Skeletal muscle satellite cell (primary cell): ENCODE results near the genes C12orf40, PDZRN4 and NELL2.

- CAGE, long polyA plus RNA: no peak
Observed at GRCh38 chr12:32446233-32447204, 47.2 kb downstream of the FGD4 start.

- CAGE, long polyA plus RNA: no peak
Observed at GRCh38 chr12:32473026-32473789, 73.8 kb downstream of the FGD4 start.

DNA sequence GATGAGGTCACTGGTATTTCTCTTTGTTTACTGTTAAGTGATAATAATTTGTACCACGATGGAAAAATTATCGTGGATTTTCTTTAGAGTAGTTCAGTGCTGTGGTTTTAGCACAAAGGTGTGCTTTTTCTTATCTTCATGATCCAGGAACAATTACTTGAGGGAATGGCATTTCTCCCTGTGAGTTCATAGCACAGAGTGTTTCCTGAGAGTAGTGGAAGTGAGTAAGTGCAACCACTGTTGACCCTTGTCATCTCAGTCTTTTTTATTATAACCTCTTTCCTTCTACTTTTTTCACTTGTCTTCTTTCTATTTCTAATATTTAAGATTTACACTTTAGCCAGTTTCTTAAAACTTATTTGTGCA, 86.9 kb downstream of the FGD4 start:
- CAGE, long polyA plus RNA: no peak

DNA sequence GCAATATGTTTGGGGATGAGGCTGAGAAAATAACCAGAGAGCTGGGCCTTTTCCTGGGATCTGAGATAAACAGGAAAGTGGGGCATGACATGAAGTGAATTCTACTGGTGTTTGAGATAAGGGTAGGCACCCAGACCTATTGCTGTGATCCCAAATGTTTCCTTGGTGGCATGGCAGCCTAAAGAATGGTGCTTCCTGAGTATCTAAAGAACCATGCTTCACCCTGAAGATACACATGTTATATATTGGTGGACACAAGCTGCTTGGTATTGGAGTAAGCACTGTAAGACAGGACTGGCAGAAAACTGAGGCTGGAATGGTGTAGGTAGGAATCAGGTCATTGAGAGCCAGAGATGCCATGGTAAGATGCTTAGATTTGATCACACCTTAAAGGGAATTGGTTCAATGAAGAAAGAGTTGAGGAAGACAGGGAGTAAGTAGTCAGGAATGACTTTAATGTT, 50.3 kb upstream of the DNM1L start:
- CAGE, long polyA plus RNA: no peak

DNA sequence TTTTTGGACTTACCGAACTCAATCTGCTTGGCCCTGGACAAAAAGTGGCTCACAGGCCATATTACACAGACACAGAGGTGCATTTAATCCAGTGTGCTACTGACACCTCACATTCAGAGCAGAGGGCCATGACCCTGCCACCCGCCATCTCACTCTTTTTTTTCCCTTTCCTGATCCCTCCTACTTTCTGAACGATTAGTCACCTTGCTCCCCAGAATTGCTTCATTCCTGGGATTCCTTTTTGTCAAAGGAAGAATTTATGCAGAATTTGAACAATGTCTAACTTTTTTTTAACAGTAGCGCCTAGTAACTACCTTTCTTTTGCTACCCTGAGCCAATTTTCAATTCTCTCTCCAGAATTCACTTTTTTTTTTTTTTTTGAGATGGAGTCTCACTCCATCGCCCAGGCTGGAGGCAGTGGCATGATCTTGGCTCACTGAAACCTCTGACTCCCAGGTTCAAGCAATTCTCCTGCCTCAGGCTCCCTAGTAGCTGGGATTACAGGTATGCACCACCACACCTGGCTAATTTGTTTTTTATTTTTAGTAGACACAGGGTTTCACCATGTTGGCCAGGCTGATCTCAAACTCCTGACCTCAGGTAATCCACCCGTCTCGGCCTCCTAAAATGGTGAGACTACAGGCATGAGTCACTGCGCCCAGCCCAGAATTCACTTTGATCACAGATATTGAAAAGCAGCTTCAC, 4.5 kb downstream of the PKP2 start:
- CAGE, long polyA plus RNA: no peak

DNA sequence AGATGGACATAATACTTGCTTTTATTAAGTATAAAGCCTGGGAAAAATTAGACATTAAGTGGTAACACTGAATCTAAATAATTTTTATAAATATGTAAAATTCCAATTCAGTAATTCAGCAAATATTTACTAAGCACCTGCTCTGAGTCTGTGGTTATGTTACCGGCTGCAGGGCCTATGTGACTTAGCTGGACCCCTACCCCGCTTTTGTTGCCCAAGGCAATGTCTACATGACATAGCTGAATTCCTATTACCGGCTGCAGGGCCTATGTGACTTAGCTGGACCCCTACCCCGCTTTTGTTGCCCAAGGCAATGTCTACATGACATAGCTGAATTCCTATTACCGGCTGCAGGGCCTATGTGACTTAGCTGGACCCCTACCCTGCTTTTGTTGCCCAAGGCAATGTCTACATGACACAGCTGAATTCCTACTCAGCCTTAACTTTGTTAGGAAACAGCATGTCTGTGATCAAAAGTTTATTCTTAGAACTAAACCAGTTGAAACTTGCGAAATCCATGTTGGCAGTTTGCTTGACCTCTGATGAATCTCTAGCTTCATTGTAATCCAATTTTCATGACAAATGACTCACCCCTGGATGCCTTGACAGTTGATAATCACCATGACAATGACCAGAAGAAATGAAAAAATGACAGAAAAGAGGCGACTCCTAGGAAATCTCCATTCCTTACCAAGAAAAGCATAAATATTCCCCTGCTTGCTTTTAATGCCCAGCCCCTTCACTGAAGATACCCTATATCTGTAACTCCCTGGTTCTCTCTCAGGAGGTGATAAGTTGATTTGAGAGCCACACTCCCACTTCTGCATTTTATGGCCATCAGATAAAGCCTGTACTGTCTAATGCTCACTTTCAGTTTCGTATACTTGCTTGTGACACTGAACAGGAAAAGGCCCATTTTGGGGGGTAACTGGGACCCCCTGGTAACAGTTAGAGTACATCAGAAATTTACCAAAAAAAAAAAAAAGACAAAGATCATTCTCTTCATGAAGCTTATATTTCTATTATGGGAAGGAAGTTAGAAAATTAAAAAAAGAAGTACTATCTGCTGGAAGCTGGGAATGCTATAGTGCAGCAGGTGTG, 148.4 kb upstream of the SYT10 start:
- CAGE, long polyA plus RNA: no peak

GRCh38 chr12:38324904-38325437, 8.4 kb downstream of the ALG10B start:
- CAGE, long polyA plus RNA: no peak

GRCh38 chr12:38895242-38895775, 10.1 kb downstream of the CPNE8 start:
- CAGE, long polyA plus RNA: no peak

- CAGE, long polyA plus RNA: no peak
Observed at GRCh38 chr12:39625861-39626332, at the start of gene C12orf40. C12orf40 (plus strand) TSS chr12:39626183.

GRCh38 chr12:40137091-40137627, 31.3 kb upstream of the SLC2A13 start:
- CAGE, long polyA plus RNA: no peak

DNA sequence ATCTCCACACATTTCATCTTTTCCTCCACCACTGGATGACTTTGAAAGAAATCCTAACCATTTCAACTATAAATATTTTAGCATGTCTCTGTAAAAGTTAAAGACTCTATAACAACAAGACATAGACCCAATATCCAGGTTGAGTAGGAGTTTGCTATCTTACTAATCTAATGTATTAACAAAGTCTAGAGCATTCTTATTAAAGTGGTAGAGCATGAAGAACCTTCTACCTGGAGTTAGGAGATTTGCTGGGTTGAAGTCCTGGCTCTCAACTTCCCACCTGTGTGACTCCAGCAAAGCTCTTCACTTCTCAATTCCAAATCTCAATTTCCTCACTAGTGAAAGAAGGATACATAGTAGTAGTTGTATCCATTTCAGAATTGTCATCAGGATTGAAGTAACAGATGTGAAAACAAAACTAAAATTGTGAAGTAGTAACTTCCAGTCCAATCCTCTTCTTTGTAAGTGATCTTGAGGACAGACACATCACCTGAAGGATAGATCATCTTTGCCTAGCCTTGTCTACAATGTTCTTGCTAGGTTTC, 1.3 kb upstream of the LRRK2 start:
- CAGE, long polyA plus RNA: no peak

GRCh38 chr12:40226663-40227555, 2.1 kb downstream of the LRRK2 start:
- CAGE, long polyA plus RNA: no peak

DNA sequence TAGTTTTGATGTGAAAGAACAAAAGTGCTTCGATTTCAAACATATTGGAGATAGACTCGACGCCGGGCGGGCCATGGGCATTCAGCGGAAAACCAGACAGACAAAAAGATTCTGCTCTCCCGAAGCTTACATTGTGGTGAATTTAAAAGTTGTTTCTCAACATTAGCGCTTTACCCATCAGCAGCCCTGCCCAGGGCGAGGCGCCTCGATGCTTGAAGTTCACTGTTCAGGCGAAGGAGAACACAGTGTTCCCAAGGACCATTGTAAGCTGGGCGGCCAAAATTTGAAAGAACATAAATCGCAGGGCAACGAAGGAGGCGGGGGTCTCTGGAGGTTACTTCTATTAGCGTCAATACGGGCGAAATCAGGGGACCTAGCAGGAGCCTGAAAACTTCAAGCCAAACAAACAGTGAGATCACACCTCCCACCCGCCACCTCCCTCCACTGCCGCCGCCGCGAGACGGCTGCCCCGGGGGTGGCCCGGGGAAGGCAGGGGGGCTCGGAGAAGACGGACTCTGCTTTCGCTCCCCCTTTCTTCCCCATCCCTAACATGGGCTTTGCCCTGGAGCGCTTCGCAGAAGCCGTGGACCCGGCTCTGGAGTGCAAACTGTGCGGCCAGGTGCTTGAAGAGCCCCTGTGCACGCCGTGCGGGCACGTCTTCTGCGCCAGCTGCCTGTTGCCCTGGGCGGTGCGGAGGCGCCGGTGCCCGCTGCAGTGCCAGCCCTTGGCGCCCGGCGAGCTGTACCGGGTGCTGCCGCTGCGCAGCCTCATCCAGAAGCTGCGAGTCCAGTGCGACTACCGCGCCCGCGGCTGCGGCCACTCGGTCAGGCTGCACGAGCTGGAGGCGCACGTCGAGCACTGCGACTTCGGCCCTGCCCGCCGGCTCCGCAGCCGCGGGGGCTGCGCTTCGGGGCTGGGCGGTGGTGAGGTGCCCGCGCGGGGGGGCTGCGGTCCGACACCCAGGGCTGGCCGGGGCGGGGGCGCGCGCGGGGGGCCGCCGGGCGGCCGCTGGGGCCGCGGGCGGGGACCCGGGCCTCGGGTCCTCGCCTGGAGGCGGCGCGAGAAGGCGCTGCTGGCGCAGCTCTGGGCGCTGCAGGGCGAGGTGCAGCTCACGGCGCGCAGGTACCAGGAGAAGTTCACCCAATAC, at the start of gene PDZRN4:
TSS of gene PDZRN4 (plus strand) at position 415 of the 1,147 bp plus-strand sequence.
- CAGE, long polyA plus RNA: no peak

DNA sequence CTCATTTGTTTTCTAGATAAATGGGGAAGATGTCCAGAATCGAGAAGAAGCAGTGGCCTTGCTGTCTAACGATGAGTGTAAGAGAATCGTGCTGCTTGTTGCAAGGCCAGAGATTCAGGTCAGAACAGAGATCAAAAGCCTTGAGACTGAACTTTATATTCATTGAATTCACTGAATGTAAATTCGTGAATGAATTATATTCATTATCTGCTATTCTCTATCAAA, 375.3 kb downstream of the PDZRN4 start:
- CAGE, long polyA plus RNA: no peak

DNA sequence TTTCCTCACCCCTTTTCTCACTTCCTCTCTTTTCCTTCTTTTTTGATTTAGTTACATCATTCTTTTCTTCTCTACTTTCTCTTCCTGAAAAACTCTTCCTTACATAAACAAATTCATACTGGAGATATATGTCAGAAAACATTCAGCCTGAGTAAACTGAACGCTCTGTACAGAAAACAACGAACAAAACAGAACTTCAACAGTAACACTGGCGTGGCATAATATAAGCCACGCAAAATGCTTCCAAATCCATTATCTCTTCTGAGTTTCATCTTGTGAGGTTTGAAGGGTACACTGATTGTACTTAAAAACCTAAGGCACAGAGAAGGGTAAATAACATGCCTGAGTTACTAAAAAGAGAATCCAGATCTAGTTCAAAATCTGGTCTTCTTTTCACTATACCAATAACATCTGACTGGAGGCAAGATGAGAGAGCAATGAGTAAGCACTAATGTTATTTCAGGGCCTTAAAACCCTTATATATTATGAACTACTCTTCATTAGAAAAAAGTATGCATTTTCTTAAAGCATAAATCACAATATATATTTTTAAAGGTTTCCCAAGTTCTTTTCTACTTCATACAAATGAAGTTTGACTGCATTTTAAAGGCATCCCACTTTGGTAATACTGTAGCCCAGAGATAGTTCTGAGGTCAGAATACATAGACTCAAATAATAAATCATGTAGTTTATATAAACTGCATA, 60.2 kb downstream of the GXYLT1 start:
- CAGE, long polyA plus RNA: no peak

DNA sequence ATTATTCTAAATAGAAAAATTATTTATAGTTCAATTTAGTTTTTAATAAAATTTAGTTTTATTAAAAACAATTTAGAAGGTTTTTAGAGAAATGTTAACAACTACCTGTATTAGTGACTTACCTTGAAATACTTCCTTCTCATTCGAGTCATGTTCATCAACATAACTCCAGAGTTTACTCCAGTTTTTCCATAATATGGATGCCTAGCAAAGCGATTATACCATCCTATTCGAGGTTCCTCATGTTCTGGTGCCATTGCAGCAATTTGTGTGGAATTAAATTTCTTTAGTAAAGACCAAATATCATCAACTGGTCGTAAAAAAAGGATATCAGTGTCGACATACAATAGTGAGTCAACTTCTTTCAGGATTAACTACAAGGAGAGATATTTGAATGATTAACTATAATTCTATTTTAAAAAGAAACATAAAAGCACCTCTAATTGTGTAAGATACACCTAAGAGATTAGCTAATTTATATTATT, 38.9 kb downstream of the GXYLT1 start:
- CAGE, long polyA plus RNA: no peak

- CAGE, long polyA plus RNA: no peak
Observed at GRCh38 chr12:42237352-42238163, 490 bp downstream of the YAF2 start.

DNA sequence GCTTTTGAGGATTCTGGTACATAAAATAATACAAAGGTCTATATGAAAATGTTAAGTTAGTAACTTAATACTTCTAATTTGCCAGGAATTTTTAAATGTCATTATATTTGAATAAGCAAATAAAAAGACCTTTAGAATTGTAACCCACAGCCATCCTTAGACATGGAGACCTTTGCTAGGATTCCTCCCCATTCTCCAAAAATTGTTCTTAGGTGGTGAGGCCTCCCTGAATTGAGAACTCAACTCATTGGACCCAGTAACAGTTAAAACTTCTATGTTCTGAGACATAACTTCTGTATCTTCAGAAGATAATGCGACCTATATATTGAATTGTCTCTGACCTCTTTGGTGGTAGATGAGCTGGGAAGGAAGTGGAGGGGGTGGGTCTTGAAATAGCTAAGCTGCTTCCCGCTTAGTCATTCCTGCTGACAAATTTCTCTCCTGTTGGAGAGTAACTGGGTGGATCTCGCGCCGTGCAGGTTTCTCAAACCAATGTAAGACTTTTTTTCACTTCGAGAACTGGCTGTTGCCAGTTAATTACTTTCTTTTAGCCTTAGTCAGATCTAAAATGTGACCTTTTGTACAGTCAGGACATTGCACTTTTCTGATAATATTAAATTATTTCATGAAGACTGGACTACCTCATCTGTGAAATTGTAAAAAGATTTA, 100.7 kb downstream of the PPHLN1 start:
- CAGE, long polyA plus RNA: no peak

GRCh38 chr12:44875921-44876648, at the start of gene NELL2:
NELL2 (minus strand) TSS chr12:44876315.
- CAGE, long polyA plus RNA: no peak

- CAGE, long polyA plus RNA: no peak
Observed at GRCh38 chr12:45518433-45518904, 211.0 kb upstream of the ARID2 start.